ENCODE measurements around the gene MRPS7.

DNA sequence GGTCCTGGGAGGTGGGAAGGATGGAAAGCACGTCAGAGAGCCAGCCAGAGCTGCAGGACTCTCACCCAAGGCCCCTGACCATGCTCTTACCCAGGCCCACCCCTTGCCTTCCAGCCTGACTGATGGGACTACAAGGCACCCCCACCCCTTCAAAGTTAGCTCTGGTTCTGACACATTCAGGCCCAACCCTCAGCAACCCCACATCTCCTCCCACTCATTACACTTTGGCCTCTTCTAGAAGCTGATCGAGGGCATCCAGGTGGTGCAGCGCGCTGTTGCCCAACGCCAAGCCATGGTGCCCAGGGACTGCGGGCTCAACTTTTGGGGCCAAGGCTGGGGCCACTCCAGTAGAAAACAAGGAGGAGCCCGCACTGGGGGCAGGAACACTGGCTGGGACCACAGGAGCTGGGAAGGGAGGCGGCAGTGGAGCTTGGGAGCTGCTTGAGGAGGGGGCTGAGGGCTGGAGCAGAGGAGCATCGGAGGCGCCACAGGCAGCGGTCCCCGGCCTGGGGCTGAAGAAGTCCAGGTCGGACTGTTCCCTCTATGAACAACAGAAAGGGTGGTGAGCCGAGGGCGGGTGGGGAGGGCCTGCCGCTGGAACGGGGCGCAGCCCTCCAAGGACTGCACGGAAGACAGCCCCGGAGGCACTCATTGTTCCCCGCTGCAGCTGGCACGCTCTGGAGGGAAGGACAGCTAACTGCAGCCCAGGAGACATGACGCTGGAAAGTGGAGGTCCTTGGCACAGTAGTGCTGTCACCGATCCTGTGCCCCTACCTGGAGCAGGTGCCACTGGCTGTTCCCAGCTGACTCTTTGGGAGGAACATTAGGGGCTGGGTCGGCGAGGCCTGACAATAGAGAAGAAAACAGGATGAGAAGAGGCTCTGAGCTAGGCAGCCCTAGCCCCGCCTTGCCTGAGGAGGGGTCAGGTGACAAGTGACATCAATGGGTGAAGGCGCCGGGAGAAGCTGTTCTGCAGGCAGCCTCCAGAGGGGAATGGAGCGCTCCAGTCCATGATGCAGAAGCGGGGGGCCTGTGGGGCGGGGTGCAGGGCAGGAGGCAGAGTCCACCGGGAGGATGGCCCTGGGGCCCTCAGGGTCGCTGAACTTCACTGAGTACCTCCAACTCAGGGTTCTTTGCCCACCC lies 21.5 kb downstream of the GGA3 start:
- PRO-cap: no peak

DNA sequence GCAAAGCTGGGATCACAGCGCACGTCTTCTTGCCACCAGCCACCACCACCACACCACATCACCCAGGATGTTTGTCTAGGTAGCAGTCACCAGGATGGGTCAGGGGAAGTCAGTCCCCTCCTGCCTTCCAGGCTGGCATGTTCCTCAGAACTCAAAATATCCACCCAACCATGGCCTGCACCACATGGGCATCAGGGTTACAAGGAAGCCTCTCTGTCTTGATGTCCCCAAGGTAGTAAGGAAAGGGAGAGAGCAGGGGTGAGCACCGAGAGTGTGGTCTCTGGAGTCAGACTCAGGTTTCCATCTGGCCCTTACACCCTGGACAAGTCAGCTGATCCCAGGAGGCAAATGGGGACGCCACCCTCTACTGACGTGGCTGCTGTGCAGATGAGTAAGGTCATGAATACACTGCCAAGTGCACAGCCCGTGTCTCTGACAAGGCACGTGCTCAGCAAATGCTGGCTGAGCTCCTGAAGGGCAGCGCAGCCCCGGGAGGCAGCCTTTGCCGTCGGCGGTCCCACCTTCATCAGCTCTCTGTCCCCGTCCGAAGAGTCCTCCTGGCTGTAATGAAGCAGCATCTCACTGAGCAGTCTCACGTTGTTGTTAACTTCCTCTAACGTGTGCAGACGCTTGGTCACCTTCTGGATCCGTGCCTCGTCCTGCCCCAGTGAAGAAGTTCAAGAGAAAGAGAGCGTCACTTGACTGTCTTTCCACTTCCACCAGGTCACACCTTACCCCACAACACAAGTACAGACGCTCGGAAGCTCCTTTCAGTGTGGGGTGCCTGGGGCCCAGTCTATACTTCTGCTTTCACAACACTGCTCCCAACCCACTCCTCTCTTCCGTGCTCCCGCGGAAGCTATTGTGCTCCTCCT lies 19.4 kb downstream of the GGA3 start:
- PRO-cap: no peak

- PRO-cap: no peak
These were observed 5.3 kb downstream of the GGA3 start for GRCh38 chr17:75255830-75256863.

DNA sequence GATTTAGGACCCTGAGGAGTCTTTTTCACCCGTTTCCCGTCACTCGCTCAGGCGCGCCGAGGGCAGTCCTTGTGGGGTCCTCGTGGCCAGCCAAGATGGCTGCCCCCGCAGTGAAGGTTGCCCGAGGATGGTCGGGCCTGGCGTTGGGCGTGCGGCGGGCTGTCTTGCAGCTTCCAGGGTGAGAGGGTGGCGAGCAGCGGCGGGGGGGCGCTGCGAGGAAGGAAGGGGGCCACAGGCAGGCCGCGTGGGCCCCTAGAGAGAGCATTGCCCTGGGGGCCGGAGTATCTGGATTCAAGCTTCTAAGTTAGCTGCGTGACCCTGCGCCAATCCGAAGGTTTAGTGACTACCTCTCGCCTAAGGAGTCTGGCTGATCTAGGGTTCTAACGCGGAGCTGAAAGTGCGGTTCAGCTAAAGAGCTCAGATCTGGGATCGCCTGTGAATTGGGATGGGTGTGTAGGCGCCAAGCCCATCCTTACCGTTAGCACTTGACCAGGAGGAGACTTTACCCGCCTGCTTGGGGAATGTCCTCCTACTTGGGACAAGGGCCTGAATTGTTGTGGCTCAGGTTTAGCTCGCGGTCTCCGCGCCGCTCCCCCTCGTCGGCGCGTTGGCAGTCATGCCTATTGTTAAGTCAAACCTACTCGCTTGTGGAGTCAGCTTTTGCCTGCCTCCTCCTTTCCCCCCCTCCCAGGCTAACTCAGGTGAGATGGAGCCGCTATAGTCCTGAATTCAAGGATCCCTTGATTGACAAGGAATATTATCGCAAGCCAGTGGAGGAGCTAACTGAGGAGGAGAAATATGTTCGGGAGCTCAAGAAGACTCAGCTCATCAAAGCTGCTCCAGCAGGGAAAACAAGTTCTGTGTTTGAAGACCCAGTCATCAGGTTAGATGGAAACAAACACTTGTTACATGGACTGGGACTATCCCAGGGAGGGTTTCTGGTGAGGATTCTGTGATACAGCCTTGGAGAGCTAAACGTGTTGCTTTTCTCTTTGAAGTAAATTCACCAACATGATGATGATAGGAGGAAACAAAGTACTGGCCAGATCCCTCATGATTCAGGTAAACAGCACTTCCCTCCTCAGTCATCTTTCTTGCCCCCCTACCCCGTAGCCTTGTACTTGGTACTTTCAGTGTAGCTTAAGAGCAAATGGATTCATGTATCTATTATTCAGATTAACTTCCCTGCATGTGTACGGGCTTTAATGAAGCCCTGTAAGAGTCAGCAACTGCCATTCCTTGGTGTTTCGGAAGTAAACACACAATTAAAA lies at the start of gene MRPS7:
Gene MRPS7, plus strand, starts transcription at position 74 of the 1,271 bp plus-strand sequence.
- PRO-cap: no peak

DNA sequence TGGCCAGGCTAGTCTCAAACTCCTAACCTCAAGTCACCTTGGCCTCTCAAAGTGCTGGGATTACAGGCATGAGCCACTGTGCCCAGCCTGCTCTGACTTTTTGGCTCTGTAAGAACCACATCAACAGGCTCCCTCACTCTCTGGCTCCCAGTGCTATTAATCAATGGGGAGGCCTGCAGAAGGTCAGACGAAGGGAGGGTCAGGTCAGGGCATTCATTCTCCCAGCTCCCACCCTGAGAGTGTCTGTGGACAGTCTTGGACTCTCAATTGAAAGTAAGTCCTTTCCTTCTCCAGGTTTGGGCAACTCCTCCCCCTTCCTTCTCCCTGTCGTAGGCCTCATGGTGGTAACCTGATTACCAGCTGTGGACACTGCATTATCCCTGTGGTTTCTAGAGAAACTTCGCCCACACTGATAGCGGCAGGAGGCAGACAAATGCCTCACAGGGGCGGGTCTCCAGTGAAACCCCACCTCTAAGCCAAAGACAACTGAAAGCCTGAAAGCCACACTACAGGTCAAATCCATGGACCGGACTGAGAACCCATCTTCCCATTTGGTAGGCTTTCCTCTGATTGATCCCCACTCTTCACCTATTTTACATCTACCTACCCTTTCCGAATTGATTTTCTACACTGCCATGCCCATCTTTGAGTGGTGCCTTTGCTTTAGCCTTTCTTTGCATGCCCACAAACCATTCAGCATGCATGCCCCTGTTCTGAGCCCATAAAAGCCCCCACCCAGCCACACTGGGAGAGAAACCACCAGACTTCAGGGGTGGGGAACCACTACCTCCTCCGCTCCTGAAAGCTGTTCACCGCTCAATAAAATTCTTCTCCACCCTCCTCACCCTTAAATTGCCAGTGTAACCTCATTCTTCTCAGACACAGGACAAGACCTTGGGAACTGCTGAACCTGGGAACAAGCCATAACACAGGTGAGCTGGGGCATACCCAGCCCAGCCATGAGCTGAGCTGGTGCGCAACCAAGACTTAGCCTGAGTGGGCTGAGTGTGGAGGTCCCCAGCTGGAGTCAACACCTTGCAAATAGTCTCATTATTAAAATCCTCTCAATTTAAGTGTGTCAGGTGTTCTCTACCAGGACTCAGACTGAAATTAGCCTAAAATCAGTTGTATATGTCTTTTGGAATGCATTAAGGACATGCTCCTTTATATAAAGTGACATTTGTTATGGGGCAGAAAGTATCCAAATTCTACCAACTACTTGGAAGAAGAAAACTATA lies 58.0 kb upstream of the SLC25A19 start:
- PRO-cap: no peak

GRCh38 chr17:75393136-75393444 lies 12.4 kb downstream of the GRB2 start:
- PRO-cap: no peak

DNA sequence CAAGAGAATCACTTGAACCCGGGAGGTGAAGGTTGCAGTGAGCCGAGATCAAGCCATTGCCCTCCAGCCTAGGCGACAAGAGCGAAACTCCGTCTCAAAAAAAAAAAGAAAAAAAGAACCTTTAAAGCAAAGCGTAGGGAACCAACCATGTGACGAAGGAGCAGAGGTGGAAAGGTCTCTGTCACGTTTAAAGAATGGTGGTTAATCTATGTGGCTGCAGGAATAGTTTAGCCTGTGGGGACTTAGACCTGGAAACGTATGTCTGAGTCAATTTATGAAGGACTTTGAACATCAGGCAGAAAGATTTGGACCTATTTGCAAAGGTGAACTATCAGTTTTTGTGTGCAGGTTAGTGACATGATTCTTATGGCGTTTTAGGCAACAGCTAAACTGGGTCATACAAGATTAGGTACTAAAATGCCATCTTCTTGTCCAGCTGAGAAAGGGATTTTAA lies 1.0 kb upstream of the TMEM94 start:
- PRO-cap: no peak

GRCh38 chr17:75455837-75456313 lies 560 bp upstream of the TMEM94 start:
- PRO-cap: no peak

DNA sequence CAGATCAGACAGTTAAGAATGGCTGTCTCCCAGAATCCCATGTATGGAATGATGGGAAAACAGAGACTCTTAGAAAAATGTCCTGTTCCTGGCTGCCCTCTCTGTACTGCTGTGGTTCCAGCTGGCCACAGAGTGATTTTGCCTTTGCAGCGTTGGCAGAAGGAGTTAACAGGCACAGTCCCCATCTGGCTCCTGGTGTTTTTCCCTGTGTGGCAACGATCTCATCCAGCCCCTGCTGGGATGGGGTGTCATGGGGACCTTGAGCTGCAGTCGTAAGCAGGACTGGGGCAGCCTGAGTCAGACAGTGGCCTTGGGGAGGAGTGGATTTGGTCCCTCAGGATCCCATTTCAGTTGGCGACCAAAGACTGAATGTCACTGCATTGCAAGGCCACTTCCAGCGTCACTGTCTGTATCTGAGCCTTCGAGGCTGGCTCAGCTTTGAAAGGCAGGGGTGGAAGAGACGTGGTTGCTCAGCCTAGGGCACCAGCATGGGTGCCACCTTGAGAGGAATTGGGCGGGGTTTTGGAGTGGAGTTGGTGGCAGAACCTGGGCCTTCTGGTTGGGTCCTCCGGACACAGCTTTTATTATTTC lies 11.9 kb downstream of the TMEM94 start:
- PRO-cap: no peak

- PRO-cap: no peak
These were observed 21.0 kb downstream of the CASKIN2 start for GRCh38 chr17:75494247-75494881.

- PRO-cap: bidirectional peak, plus-strand start at chr17:75514531, minus-strand start at chr17:75514364
These were observed 1.1 kb downstream of the CASKIN2 start for GRCh38 chr17:75514215-75514750.

DNA sequence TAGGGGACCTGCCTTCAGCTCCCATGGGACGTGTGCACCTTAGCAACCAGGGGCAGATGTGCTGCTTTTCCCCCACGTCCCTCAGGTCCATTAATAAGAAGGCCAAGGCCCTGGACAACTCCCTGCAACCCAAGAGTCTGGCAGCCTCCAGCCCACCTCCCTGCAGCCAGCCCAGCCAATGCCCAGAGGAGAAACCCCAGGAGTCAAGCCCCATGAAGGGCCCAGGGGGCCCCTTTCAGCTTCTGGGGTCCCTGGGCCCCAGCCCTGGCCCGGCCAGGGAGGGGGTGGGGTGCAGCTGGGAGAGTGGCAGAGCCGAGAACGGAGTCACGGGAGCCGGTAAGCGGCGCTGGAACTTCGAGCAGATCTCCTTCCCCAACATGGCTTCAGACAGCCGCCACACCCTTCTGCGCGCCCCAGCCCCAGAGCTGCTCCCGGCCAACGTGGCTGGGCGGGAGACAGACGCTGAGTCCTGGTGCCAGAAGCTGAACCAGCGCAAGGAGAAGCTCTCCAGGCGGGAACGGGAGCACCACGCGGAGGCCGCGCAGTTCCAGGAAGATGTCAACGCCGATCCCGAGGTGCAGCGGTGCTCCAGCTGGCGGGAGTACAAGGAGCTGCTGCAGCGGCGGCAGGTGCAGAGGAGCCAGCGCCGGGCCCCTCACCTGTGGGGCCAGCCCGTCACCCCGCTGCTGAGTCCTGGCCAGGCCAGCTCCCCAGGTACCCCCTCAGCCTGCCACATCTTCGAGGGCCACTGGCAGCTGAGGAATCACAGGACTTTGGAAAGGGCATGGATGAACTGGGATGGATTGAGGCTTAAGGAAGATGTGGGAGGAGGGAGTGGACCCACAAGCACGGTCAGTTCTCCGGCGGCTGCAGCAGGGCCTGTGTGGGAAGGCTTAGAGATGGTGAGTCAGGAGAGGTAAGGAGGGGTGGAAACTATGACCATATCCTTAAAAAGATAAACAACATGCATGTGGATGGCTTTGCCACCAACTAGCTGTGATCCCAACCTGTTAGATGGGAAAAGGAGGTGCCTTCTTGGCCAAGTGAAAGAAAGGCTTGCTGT lies 3.5 kb upstream of the LLGL2 start:
- PRO-cap: no peak

DNA sequence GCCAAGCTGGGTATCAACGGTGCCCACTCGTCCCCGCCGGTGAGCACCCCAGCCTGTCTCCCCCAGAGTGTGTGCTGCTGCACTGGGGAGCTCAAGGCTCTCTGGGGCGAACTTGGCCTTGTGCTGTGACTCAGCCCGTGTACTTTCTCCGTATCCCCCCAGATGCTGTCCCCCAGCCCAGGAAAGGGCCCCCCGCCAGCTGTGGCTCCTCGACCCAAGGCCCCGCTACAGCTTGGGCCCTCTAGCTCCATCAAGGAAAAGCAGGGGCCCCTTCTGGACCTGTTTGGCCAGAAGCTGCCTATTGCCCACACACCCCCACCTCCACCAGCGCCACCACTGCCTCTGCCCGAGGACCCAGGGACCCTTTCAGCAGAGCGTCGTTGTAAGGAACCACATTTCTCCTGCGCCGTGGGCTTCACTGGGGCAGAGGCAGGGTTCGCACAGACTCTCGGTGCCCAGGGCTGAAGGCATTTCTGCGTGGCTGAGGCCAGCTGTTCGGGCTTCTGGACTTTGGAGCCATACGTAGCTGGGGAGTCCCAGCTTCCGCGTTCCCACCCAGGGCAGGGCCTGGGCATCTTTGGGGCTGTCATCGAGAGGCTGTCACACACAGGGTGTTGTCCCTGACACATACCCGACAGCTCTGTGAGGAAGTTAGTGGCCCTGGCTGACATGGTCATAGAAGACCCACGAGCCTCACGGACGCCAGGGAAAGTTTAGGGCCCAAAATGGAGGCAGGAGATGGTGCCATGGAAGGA lies 16.1 kb upstream of the SMIM5 start:
- PRO-cap: no peak

DNA sequence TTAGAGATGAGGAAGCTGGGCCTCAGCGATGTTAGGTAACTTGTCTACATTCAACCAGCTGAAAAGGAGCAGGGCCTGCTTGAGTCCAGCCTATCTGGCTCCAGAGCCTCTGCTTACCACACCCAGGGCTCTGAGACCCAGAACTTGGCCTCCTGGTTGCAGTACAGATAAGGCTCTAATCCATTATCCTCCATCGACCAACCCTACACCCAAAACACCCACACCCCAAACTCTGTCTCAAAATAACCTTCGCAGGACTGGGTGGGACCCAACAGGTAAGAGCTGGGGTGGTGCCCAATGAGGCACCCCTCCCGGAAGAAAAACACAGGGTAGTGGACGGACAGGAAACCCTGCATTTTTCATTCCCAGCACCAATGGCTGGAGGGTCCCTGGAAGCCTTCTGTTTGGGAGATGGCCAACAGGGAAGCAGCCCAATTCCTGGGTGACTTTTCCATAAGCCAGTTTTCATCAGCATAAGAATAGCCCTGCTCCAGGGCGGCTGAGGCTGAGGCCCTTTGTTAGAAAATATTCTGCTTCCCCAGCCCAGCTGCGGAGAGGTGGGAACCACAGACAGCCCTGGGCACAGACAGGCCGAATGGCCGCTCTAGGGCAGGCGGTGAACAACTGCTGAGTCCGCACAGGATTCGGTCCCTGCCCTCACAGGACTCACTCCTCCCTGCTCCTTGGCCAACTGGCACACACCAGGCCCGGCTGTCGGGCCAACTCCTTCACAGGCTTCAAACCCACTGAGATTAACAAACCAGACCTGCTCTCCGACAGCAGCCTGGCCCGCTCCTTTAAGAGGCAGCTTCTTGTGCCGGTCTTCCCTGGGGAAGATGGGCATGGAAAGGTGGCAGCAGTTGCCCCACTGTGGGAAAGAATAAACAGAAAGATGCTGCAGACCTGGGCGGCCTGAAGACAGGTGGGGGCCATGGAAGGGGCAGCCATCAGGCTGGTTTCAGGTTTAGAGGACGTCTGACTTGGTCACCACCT lies 3.0 kb upstream of the SMIM6 start:
- PRO-cap: no peak

- PRO-cap: no peak
These were observed 16.8 kb downstream of the ITGB4 start for GRCh38 chr17:75737929-75738625.

GRCh38 chr17:75776750-75777261 lies 2.8 kb downstream of the H3-3B start:
- PRO-cap: no peak

GRCh38 chr17:75808713-75809419 lies 24.3 kb downstream of the UNK start:
- PRO-cap: unidirectional peak, minus-strand start at chr17:75809054

- PRO-cap: no peak
These were observed 22.1 kb downstream of the UNC13D start for GRCh38 chr17:75821839-75822864.

DNA sequence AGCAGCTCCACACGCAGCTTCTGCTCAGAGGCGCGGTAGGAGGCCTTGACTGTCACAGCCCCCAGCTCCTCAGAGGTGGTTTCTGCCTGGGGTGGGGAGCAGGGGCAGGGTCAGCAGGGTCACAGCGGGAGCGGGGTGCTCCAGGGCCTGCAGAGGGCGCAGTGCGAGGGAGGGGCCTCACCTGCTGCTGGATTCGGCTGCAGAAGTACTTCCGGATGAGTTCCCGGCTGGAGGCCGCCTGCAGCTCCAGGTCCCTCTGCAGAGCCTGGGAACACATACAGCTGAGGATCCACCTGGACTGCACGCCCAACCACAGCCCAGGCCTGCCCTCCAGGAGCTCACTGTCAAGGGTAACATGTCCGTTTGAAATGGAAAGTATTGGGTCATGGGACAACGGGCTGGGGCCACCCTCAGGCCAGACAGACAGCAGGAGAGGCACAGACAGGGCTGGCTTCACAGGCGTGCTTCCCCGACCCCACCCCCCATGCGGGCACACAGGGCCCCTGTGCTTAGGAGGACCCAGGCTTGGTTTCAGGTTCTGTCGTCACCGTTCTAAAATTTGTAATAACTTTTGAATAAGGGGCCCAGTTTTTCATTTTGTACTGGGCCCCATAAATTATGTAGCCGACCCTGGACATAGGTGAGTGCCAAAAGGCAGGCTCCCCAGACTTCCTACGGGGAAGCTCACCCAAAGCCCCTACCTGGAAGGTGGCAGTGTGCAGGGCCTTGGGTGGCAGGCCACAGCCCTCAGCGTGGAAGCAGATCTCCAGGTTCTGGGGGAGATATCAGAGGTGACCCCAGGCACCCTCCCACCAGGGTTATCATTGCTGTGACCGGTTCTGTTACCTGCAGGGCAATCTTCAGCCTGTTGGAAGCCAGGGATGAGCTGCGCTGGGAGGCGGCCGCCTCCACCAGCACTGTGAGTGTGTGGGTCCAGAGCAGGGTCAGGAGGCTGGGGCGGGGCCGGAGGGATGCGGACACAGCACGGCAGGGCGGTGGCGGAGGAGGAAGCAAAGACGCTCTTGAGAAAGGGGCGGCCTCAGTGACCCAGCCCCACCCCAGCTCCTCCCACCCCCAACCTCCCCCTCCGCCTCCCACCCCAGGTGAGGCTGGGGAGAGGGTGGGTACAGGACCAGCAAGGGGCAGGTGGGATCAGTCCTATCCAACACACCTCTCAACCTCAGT lies 13.4 kb downstream of the UNC13D start:
- PRO-cap: no peak

- PRO-cap: bidirectional peak, plus-strand start at chr17:75855711, minus-strand start at chr17:75855367; unidirectional peak, plus-strand start at chr17:75855850
These were observed 873 bp upstream of the WBP2 start for GRCh38 chr17:75855623-75856793.

All from trachea (tissue), 1 donor.